H7 (cell line): ENCODE results near the genes SRP14, CCDC9B, RAD51, GCHFR and C15orf62.

DNA sequence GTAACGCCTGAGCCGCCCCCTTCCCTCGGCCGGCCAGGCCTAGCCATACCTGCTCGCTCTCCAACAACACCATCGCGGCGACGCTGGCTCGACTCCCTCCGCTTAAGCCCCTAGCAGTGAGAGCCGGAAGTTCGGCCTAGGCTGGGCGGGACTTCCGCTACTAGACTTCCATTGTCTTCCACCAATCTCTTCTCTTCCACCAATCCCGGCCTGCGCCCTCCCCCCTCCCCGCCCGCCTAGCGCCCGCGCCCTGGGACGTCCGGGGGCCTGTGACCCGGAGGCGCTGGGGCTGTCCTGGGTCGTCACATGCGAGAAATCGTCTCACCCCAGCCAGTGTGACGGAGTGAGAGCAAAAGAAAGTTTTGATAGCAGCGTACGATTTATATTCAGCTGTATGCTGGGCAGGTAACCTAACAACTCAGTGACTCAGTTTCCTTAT is at the start of gene SRP14:
Gene SRP14, minus strand, starts transcription at position 138 of the 439 bp plus-strand sequence.
- RAMPAGE, long total RNA: start-site peak on the minus strand centred at position 105 of the sequence, 58 bp wide, 4,494 reads; start-site peak on the plus strand centred at position 259 of the sequence, 12 bp wide, 28 reads

GRCh38 chr15:40045569-40045903 is 6.6 kb upstream of the SRP14 start:
- RAMPAGE, long total RNA: no peak

DNA sequence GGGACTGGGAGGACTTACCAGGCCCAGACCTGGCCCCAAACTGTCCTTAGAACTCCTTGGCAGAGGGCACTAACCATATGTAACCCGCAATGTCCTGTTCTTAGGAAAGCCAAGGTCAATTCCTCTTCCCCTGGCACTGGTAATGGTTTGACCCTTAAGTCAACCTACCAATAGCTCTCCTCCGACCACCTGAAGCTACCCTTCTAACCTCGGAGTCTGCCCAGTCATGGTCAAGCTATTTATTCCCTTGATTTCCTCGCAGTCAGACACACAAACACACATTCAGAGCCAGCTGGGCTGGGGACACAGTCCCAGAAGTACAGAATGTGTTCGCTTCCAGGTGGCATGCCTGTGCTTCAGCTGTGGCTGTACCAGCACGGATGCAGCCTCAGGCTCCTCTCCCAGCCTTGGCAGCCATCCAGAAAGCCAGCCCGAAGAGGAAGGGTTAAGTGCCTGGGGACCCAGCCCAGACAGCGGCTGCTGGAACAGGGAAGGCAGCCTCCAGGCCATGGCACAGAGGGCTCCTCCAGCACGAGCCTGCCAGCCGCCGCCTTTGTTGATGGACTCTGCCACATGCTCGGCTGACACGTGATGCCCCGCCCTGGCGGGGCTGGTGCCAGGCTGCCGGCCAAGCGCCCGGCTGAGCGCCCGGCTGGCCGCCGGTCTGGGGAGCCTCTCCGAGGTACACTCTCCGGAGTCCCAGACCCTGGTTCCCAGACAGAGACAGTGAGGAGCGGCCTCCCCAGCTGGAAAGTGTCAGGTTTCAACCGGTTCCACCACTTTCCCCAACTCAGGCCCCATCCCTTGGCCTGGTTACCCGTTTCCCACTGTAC is 5.5 kb downstream of the BMF start:
- RAMPAGE, long total RNA: no peak

- RAMPAGE, long total RNA: no peak
These were observed 3.3 kb downstream of the BMF start for GRCh38 chr15:40105274-40105936.

DNA sequence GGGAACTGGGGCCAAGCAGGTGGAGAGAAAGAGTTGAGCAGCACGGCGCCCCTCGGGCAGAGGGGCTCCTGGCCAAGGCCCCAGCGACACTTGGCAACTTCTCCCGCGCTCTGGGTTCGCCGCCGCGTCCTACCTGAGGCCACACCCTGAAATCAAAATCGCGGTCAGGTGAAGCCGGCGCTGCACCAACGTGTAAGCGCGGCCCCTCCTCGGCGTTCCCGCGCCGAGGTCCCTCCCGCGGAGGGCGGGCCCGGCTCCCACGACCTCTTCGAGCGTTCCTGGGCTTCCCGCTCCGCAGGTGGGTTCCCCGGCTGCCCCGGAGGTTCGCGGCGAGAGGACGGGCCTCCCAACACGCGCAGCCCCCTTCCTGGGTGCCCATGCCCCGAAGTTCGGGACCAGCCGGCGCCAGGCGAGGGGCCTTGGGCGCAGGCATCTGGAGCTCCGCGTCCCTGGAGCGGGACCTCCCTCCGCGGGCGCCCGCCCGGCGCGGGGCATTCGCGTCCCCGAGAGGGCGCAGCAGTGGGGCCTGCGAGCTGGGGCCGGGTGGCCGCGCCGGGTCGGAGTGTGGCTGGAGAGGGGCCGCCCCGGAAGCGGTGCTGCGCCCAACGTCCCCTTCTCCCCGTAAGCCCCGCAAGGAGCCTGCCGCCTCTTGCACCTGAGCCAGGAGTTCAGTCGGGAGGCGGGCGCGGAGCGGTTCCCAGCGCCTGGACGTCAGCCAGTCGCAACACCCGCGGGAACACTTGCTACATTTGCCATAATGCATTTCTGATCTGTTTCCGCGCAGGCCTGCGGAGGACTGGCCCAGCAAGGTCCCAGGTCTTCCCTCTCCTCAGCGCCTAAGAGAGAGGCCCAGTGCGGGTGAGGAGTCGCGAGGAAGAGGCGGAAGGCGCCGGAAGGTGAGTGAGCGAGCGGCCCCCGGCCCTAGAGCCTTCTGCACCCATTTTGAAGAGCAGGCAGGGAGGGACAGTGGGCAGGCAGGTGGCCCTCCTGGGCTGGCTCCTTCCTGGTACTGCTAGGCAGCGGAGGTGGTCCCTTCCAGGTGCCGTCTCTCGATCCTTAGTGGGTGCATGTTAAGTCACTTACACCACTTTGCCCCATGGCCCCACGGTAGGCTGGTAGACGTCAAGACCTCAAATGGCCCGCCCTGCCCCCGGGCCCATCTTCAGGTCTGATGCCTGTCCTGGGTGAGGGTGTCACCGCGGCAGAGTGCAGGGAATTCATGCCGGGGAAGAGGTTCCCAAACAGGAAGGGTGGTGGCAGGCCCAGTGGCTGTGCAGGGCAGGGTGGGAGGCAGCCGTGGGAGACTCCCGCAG is 14.0 kb downstream of the PAK6 start:
- RAMPAGE, long total RNA: no peak

GRCh38 chr15:40332025-40333297 is 8.3 kb downstream of the CCDC9B start:
- RAMPAGE, long total RNA: no peak

DNA sequence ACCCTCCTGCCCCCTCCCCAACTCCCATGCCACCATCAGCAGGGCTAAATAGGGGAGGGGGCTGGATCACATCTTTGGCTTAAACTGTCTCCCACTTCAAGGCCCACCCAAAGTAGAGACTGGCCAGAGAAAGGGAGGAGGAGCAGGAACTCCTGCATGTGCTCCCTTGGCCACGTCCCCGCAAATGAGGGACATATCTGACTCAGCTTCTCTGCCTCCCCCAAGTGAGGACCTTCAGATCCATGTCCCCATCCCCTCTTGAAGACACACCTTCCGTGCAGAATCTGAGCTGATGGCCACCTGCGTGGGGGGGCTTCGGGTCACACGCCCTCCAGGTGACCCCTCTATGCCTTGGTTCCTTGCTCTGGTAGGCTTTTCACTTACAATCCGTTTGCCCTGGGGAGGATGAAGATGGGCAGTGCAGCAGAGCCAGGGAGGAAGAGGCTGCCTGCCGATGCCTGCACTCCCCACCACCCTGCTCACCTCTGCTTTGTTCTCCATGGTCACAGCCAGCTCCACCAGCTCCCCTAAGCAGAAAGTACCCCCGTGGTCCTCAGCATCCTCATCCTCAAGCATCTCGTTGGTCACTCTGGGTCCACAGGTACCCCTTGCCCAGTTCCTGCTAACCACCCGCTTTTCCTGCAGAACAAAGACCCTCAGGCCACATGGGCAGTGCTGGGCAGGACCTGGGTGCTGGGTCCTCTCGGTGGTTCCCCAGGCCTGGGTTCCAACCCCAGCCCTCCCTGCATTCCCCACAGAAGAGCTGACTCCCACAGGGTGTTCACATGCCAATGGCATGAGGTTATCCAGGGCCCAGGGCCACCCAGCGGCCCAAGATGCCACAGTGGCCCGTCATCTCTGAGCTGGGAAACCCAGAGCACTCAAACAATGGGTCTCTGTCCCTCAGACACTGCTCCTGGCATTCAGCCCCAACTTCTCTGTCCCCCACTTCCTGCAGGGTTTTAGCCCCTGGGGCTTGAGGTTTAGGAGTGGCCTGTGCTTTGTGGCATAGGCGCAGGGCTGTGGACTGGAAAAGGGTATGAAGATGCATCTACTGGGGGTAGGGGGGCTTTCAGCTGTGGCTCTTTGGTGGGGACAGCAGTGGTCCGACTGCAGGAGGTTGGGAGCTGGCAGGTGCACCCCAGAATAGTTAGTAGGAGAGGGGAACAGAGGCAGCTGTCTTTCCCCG is 2.1 kb downstream of the CCDC9B start:
- RAMPAGE, long total RNA: no peak

- RAMPAGE, long total RNA: no peak
These were observed at the start of gene CCDC9B for GRCh38 chr15:40340524-40341172. Gene CCDC9B, minus strand, starts transcription at chr15:40340939.

GRCh38 chr15:40421170-40421723 is 15.7 kb downstream of the IVD start:
- RAMPAGE, long total RNA: no peak

- RAMPAGE, long total RNA: no peak
These were observed 16.2 kb downstream of the IVD start for GRCh38 chr15:40421783-40422175.

DNA sequence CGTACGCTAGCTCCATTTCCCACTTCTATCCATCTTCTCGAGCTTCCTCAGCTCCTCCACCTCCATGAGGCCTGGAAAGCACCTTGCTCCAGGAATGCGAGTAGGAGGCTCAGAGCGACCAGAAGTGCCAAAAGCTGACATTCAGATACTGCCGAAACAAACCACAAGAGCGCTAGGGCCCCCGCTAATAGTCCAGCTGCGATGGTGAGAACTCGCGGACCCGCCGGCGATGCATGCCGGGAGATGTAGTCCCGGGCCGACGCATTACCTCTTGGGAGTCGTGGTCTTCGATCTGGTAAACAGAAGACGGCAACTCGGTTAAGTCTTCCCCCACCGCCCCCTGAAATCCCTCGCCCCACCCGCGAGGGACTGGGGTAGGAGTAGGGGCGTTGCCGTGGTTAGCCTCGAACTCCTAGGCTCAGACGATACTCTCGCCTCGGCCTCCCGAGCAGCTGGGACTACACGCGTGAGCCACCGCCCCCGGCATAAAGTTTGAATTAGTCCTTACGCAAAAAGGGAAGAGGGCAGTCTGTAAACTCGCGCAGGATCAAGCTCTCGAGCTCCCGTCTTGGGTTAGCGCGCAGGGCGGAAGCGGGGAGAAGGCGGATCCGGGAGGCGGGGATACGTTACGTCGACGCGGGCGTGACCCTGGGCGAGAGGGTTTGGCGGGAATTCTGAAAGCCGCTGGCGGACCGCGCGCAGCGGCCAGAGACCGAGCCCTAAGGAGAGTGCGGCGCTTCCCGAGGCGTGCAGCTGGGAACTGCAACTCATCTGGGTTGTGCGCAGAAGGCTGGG is at the start of gene RAD51:
Gene RAD51, plus strand, starts transcription at position 671 of the 795 bp plus-strand sequence.
- RAMPAGE, long total RNA: start-site peak on the plus strand centred at position 655 of the sequence, 9 bp wide, 35 reads

DNA sequence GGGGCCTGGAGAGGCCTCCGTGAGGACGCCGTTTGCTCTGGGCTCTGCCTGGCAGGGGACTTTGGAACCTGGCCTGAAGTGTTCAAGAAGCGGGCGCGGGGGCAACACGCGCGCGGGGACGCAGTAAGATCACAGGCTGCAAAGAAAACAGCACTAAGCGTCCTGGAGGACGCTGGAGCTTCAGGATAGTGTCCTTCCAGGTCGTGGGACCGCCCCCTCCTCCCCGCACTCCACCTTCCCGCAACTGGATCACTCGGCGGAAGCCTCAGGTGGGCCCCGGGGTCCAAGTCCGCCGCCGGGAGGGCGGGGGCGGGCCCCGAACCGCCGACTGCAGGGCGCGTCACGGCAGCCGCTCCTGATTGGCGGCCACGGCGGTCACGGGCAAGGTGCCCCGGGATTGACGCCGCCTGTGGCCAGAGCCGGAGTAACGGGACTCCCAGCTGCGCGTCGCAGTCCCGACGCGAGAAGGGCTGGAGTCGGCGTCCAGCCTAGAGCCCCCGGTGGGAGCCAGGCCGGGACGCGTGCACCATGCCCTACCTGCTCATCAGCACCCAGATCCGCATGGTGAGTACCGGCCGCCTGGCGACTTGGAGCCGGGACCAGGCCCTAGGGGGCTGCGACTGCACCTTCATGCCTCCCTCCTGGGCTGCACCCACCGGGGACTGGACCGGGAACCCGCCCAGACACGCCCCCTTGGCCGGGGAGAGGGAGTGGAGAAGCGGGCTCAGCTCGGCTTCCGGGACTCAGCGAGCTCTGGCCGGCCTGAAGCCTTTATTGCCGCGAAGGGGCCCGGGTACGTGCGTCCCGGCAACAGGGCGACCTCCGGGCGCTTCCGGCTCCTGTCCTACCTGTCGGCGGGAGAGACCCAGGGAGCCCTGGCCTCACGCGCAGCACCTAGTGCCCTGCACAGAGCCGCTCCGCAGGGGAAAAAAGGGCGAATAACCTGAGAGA is at the start of gene GCHFR:
Gene GCHFR, plus strand, starts transcription at position 416 of the 951 bp plus-strand sequence.
- RAMPAGE, long total RNA: start-site peak on the plus strand centred at position 423 of the sequence, 59 bp wide, 42 reads

DNA sequence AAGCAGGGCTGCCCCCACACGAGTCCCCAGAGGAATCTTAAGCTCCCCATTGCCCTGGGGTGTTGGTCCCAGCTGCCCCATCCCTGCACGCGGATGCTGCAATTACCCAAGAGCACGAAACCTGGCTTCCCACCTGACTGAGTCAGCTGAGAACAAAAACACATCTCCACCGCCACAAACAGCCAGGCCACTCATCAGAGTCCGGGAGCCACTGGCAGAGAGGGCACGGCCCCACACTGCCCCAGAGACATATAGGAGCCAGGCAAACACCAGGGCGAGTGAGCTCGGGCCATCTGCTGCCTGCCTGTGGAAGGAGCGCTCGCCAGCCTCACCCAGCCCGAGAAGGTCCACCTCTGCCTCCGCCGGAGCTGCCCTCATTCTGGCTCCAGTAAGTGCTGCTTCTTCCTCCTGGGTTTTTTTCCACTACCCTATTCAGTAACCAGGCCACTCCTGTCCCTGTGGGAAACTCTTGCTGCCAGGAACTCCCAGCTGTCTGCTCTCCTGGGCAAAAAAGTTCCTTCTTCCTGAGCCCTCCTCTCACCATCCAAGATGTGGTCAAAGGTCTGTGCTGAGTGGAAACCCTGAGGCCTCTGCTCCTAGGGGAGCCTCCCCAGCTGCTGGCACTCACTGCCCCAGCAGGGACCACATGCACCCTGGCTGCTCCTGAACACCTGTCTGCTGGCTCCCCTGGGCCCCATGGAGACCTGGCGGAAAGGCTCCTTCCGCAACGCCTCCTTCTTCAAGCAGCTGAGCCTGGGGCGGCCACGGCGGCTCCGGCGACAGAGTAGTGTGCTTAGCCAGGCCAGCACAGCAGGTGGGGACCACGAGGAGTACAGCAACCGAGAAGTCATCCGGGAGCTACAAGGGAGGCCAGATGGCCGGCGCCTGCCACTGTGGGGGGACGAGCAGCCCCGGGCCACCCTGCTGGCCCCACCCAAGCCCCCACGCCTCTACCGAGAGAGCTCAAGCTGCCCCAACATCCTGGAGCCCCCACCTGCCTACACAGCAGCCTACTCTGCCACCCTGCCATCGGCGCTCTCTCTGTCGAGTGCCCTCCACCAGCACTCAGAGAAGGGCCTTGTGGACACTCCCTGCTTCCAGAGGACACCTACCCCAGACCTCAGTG is at the start of gene C15orf62:
Gene C15orf62, plus strand, starts transcription at position 181 of the 1,126 bp plus-strand sequence.
- RAMPAGE, long total RNA: no peak

- RAMPAGE, long total RNA: no peak
These were observed 309 bp upstream of the ZFYVE19 start for GRCh38 chr15:40806694-40806866.

DNA sequence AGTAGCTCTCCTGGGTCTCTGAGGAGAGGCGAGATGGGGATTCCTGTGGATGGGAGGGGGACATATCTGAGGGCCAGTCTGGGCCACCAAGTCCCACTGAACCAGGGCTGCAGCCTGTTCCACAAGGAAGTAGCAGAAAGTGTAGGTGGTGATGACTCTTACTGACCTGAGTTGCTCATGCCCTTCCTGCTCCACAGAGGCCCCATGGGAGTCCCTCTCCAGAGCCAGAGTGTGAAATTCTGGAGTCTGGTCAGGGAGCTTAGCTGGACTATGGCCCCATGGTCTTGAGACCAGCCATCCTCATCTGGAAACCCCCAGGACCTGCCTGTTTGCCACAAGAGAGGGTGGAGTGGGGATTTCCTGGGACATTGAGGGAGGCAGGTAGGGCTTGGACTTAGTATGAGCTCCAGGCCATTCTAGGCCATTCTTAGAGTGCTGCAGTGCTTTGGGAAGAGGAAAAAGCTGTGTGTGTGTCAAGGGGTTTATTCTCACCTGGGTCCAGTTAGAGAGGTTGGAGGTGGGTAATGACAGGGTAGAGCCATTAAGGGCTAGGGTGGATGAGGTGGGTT is 3.0 kb downstream of the SPINT1 start:
- RAMPAGE, long total RNA: no peak

DNA sequence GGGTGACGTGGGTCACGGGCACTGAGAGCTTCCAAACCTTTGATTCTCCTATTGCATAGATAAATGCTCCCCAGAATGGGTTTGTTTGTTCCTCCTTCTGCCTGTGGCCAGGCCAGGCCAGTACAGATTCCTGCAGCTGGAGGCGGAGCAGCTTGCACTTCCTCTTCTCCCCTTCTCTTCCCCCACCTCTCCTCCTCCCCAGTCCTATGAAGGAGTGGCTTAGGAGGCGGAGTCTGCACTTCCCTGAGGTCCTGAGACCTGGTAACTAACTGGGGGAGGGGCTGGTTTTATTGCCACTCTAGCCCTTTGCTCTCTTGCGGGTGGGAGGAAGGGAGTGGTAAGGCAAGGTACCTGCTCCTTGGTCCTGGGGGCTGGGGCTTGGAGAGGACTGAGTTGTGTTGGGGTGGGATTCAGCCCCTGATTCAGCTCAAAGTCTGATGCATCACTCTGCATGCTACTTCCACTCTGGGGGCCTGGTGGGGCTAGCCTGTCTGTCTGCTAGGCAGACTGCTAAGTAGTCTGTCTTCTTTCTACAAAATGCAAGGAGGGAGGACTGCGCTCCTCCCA is 3.6 kb downstream of the SPINT1 start:
- RAMPAGE, long total RNA: no peak

GRCh38 chr15:40894600-40895550 is 625 bp downstream of the VPS18 start:
- RAMPAGE, long total RNA: no peak

GRCh38 chr15:40910779-40911444 is 16.7 kb downstream of the VPS18 start:
- RAMPAGE, long total RNA: no peak

DNA sequence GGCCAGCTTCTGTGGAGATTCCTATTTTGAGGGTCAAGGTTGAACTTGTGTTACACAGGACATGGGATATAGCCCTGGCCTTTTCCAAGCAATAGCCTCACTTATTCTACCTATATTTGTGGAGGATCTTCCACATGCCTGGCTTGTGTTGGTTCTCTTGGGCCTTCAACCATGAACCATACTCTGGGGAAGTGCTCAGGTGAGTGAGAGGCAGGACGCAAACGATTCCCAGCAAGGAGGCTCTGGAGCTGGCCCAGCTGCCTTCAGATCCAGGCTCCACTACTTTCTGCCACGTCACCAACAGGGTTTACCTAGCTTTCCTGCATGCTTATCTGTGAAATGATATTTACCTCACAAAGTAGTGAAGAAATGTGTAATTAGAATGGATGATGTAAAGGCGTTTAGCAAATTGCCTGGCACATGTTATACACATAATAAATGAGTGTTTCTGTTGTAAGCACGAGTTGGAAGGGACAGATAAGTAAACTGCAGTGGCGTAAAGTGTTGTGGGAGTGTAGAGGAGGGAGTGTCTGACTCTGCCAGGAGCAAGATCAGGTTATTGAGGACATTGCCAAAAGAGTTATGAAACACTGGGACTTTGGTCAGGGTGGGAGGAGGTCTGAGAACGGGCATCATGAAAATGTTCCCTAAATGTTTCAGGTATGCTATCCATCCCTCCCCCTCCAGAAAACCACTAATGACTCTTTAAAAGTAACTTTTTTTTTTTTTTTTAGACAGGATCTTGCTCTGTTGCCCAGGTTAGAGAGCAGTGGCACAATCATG is 3.5 kb upstream of the CHAC1 start:
- RAMPAGE, long total RNA: no peak

DNA sequence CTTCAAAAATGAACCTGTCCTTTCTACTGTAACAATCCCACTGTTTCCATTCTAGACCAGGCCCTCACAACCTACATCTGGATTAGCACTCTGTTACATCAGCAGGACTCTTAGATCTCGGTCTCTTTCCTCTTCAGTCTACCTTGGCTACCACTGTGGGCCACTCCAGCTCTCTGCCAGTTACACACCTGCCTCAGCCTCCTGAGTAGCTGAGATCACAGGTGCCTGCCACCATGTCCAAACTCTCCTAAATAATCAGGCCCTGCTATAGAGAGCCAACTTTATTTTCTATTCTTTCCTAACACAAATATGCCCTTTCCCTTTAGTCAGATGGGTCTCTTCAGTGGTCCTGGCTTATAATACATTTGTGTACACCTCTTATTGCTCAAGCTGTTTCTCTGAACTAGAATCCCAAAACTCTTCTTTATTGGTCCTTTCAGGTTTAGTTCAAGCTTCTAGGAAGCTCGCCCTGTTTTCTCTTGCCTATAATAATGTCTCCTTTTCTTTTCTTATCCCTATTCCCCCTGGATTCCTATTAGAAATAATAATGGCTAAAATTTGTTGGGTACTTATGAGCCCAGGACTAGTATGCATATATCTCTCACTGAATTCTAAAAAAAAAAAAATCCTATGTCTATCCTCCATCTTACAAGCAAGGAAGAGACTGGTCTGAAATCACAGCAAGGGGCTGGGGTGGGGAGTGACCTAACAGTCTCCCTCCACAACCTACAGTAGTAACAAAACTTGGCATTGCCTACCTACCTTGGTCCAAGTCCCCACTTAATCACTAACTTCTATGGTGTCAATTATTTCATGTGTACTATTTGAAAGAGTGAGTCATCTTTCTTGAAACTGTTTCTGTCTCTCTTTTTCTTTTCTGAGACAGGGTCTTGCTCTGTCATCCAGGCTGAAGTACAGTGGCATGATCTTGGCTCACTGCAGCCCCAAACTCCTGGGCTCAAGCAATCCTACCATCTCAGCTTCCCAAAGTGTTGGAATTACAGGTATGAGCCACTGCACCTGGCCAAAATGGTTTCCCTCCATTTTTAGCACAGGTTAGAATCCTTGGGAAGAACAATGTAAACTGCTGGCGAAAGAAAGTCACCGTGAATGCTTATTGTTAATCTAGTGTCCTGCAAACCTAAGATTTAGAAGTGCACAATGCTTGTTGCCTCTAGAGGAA is 36.6 kb downstream of the CHAC1 start:
- RAMPAGE, long total RNA: no peak